Neutrophil (primary cell): ENCODE measurements around the genes MOSPD3 and TRIP6.

GRCh38 chr7:100589148-100590137 lies 3.3 kb downstream of the FBXO24 start:
- PRO-cap, result no peak

GRCh38 chr7:100604986-100606075 lies 3.2 kb downstream of the PCOLCE start:
- PRO-cap, result no peak

DNA sequence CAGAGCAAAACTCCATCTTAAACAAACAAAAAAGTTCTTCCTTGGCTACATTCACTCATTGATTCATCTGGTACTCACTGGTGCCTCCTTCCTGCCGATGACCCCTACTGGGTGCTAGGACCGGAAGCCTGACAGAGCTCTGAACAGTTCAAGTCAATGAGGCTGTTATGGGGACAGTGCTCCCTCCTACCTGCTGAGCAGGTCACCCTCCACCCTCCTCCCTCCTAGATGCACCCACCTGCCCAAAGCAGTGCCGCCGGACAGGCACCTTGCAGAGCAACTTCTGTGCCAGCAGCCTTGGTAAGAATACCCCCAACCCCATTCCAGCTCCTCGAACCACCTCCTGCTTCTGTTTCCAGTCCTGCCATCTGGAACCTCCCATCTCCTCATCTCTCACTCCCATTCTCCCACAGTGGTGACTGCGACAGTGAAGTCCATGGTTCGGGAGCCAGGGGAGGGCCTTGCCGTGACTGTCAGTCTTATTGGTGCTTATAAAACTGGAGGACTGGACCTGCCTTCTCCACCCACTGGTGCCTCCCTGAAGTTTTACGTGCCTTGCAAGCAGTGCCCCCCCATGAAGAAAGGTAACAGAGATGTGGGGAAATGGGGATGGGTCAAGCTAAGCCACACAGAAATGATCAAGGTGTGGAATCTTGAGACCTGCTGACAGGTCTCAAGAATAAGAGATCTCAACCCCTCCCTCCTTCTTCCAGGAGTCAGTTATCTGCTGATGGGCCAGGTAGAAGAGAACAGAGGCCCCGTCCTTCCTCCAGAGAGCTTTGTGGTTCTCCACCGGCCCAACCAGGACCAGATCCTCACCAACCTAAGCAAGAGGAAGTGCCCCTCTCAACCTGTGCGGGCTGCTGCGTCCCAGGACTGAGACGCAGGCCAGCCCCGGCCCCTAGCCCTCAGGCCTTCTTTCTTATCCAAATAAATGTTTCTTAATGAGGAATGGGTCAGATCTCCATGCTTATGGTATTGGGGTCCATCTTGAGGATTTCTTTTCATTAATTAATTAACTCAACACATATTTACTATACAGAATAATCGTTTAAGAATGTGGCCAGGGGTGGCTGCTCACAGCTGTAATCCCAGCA lies 4.8 kb upstream of the MOSPD3 start:
- PRO-cap, result no peak

DNA sequence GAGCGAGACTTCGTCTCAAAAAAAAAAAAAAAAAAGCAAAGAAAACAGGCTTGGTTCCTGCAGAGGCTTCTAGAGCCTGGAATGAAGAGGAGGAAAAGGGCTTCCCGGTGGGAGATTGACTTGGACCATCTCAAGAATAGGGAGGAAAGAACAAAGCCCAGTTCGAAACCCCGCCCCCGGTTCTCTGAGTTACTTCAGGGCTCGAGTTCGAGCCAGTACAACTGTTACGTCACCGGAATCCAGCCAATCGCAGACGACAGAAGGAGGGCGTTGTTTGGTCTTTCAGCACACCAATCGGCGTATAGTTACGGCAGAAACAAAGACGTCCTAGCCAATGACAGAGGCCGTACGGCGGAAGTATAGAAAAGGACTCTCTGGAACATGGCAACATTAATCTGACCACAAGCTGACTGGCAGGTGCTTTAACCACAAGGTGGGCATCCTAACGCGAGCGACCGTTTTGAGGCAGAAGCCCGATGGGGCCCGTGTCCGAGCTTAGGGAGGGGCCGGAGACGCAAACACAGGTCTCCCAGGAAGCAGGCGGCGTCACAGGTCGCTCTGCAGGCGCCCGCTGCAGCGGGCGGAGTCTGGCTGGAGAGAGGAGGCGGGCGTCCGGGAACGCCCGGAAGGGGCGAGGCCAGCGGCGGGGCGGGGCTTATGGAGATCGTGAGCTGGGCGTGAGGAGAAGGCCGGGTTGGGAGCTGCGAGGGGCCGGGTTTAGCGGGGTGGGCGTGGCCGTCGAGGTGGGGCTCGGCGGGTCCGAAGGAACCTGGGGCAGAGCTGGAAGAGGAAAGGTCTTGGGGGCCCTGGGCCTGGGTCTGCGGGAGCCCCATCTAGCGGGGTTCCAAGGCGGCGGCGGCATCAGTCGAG lies at the start of gene MOSPD3:
Gene MOSPD3, plus strand, starts transcription at position 732 of the 870 bp plus-strand sequence.
- PRO-cap, result unidirectional peak, minus-strand start at position 186 of the sequence; bidirectional peak, plus-strand start at position 777 of the sequence, minus-strand start at position 548 of the sequence

DNA sequence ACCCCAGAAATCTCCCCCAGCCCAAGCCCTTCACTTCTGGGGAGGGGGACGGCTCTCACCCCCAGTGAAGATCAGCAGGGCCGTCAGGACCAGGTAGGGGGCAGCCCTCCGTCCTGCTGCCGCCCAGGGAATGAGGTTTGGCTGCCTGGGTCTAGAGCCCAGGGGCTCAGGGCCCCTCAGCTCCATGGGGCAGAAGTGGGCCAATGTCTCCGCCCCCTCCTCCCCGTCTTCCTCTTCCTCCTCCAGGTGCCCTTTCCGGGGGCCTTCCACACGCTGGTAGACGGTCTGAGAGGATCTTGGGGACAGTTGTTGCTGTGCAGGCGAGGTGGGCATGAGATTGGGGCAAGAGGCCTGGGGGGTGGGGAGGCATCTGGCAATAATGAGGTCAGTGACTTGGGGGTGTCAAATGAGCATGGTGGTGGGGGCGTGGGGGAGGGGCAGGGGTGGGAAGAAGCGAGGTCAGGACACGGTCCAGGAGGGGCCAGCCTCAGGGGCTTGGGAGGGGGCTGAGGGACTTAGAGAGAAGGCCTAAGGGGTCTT lies 365 bp downstream of the TFR2 start:
- PRO-cap, result no peak

DNA sequence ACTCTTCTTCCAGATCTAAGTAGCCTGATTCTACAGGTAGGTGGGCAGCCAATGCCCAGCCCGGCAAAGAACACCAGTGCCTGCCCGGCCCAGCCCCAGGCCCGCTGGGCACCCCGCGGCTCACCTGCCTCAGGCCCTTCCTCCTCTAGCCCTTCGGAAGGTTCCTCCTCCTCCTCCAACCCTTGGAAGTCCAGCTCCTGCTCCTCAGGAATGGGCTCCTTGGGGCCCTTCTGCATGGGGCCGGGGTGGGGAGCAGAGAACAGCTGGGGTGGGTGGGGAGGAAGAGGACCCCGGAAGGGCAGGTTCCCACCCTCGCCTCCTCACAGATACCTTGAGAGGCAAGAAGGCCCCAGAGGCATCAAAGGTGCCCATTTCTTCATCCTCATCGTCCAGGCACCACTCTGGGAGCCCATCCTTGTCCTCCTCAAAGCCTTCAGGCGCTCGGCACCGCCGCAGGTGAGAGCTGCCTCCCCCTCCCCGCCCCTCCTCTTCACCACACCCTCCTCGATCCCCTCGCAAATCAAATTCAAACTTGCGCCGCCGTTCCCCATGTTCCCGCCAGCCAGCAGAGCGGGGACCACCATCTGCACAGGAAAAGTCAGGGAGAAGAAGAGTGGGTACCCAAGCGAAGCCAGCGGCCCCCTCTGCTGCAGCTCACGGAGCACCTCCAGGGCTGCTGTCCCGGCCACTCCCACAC lies 8.1 kb downstream of the GIGYF1 start:
- PRO-cap, result no peak

GRCh38 chr7:100711443-100711838 lies 5.5 kb downstream of the POP7 start:
- PRO-cap, result no peak

DNA sequence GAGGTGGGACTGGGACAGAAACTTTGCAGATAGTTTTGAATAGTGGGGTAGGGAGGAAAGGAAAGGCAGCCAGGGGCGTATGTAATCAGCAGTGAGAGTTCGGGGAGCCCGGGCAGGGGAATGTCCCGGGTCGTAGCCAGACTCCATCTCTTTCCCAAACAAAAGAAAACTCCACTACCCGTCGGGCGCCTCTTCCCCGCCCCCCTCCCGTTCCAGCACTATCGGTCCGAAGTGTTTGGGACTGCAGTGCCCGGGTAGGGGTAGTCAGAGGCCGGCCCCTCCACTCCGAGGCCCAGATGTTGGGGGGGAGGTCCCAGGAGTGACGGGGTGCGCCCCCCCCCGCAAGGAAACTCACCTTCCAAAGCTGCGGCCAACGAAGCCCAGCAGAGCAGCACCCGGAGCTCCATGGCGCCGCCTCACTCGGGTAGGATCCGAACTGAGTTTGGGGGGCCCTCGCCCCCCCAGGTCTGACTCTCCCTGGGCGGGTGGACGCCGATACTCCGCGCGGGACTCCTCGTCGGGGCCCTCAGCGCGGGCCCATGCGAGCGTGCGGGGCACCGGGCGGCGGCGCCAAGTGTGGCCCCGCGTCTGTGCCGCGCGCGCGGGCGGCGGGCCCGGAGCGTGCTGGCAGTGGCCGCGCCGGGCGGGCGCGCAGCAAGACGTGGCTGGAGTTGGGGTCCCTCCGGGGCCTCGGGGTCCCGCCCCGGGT lies 545 bp downstream of the EPHB4 start:
- PRO-cap, result no peak

- PRO-cap, result no peak
Measured at GRCh38 chr7:100866767-100867449, at the start of gene TRIP6. Gene TRIP6, plus strand, starts transcription at chr7:100867387.

DNA sequence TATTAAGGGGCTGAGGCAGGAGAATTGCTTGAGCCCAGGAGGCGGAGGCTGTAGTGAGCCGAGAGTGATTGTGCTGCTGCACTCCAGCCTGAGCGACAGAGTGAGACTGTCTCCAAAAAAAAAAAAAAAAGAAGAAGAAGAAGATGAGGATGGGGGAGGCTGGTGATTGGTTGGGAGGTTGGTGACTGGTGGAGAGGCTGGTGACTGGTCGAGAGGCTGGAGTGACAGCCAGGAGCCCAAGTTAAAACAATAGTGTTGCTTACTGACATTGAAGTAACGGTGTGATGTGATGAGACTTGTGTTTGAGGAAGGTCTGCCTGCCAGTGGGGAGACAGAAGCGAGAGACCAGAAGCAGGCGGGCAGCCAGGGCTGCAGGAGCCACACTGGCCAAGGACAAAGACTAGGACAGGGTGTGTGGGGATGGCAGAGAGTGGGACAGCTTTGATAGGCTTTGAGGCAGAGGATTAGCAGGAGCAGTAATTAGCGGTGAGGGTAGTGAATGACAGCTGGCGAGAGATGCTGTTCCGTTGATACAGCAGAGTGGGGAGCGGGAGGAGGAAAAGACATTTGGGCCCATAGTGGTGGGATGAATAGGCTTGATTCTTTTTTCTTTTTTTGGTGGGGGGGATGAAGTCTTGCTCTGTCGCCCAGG lies 4.9 kb downstream of the SRRT start:
- PRO-cap, result no peak

GRCh38 chr7:101162462-101163541 lies 2.6 kb downstream of the VGF start:
- PRO-cap, result no peak

- PRO-cap, result no peak
Measured at GRCh38 chr7:101201670-101202719, 1.2 kb upstream of the MOGAT3 start.

- PRO-cap, result no peak
Measured at GRCh38 chr7:101486364-101486825, 123.7 kb downstream of the COL26A1 start.

GRCh38 chr7:101736062-101736450 lies 81.4 kb upstream of the CUX1 start:
- PRO-cap, result no peak

DNA sequence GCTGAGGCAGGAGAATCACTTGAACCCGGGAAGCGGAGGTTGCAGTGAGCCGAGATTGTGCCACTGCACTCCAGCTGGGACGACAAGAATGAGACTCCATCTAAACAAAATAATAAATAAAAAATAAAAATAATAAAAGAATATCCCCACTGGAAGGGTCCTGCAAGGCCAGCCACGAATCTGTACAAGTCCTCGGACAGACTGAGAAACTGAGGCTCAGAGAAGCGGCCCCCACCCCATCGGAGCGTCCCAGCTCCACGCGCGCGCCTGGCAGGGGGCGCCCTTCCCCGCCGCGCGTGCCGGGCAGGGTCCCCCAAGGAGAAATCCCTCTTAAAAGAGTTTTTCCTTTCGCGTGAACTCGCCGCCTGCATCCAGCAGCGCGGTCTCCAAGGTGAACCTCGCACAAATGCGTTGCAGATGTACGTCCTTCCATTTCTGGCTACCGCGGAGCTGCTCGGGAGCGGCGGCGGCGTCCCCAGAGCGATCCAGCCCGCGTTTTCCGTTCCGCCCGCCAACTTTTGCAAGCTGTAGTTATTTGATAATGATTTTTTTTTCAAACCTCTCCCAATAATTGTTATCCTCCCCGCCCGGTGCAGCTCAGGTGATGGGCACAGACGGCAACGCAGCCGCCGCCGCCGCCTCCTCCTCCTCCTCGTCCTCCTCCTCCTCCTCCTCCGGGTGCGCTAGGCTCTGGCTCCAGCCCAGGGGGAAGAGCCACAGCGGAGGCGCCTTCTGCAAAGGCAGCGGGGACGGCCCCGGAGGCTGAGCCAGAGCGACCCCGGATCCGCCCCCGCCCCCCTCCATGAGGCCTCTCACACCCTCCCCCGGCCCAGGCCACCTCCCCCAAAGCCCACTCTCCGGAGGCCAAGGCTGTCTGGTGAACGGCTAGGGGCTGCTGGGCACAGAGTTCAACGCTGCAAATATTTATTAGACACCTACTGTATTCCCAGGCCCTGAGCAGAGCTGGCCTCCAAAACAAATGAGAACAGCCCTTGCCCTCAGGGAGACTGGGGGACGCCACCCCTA lies 74.1 kb upstream of the CUX1 start:
- PRO-cap, result no peak

- PRO-cap, result no peak
Measured at GRCh38 chr7:101774966-101775452, 42.4 kb upstream of the CUX1 start.

GRCh38 chr7:101813994-101814504 lies 3.4 kb upstream of the CUX1 start:
- PRO-cap, result no peak

GRCh38 chr7:101825318-101825530 lies 7.8 kb downstream of the CUX1 start:
- PRO-cap, result no peak

- PRO-cap, result no peak
Measured at GRCh38 chr7:101912901-101913657, 95.7 kb downstream of the CUX1 start.

DNA sequence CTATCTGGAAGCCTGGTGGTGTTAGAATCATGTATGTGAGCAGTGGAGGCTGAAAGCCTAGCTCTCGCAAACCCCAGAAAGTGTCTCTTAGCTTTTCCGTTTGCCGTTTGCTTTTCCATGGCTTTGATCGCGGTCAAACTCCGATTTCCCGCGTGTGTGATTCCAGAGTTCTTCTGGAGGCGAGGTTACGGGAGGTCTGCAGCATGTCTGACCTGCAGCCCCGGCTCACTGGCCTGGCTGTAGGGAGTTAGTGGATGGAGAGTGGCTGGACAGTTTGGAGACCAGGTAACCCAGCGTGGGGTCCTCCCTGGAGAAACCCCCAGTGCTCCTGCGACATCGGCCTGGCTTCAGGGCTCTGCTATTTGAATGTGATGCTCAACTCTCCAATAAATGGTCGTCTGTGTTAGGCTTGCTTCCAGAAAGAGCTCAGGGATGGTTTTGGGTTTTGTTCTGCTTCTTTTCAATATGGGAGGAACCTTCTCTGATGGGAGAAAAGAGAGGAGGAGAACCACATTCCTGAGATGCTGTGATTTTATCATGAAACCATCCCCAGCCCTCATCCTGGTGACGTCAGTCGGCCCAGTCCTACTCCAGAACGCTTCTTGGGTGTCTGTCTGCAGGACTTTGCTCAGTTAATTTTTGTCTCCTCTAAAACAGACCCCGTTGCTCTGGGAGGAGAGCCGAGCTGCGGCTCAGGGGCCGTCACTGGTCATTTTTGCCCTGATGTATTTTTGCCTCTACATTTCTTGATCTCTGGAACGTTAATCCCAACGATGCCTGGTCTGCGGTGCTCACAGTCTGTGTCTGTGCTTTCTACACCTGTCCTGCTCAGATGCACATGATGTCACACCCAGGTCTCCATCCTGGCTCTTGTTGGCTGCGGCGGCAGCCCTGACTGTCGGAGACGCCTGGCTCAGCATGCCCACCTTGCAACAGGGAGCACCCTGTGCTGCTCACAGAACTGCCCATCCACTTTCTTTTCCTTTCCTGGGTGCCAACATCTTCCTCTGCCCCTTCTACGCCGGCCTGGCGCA lies 105.8 kb downstream of the CUX1 start:
- PRO-cap, result no peak